Epithelial cell of prostate (primary cell): ENCODE measurements around a stretch of chr7.

- RRBS: under 1% methylated on average over 19 of the region's 32 CpGs
Observed at GRCh38 chr7:129779038-129779411, 167.5 kb downstream of the NRF1 start.

DNA sequence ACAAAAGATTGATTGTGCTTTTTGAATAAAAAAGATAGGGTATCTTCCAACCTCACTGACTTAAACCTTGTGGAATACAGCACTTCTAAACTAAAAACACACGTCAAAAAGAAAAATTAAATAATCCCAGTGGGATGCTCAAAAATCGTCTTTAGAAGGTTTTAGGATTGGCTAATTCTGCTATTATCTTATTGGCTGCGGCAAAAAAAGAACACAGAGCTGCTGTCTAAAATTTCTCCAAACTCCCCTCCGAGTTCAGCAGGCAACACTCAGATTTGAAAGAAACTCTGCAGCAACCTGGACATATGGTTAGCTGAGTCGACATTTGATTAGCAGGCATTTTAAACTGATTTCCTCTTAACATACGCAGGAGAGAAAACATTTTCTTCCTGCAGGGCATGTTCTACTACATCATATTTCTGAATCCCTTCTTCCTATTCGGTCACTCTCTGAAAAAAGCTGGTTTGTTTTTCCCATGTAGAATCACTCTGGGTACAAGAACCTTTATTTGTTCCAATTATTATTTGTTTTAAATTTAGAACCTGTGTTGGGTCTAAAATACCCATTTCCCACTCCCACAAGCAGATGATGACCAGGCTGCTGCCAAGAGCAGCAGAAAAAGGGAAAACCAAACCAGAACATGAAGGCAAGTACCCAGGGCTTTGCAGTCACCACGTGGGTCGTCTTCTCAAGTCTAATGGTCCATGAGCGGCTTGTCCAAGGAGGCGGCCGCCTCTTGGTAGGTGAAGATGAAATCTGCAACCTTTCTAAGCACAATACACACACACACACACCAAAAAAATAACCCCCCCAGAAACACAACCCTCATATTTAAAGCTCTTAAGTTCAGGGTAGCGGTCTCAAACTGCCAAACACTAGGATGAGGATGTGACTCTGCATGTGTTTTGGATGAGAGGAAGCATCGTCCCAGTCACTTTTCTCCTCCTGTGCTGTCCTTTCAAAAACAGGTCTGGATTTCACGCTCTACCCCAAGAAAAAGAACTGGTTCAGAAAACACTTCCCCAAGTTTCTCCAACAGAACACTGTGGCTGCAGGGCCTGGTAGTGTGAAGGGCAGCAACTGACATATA lies 119.2 kb downstream of the UBE2H start:
- RRBS: no CpG with 5 or more reads among the region's 15 CpGs

- RRBS: no CpG with 5 or more reads among the region's 5 CpGs
Observed at GRCh38 chr7:129982024-129982427, 29.3 kb upstream of the UBE2H start.

GRCh38 chr7:130084354-130084888 lies 14.1 kb downstream of the KLHDC10 start:
- RRBS: no CpG with 5 or more reads among the region's 10 CpGs

- RRBS: no CpG with 5 or more reads among the region's 3 CpGs
Observed at GRCh38 chr7:130112646-130113269, 42.4 kb downstream of the KLHDC10 start.

- RRBS: no CpG with 5 or more reads among the region's 10 CpGs
Observed at GRCh38 chr7:130206141-130206516, 923 bp upstream of the TMEM209 start.

GRCh38 chr7:130273040-130273898 lies 6.6 kb downstream of the CPA2 start:
- RRBS: 1% methylated on average over 9 of the region's 26 CpGs

DNA sequence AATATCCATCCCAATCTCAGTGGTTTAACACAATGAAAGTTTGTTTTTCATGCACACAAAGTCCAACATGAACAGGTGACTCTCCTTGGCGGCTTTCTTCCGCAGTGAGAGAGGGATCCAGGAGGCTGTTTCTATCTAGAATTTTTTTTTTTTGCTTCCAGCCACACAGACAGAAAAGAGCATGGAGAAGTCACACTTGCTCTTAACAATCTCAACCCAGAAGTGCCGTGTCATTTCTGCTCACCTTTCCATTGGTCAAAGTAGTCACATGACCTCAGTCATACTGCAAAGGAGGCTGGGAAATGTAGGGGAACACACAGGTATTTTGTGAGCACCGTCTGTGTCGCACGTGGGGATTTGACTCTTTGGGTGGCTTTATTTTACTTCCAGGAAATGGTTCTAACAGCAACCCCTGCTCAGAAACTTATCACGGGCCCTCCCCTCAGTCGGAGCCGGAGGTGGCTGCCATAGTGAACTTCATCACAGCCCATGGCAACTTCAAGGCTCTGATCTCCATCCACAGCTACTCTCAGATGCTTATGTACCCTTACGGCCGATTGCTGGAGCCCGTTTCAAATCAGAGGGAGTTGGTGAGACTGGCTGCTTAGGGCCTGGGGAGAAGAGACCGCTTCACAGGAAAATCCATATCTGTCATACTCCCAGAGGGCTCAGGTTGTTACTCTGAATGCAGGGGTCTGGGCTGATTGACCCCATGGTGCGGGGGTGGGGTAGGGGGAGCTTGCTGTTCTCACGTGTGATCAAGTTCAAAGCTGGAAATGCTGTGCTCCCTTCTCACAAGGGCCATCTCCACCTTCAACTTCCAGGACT lies 13.1 kb upstream of the CPA1 start:
- RRBS: no CpG with 5 or more reads among the region's 15 CpGs

- RRBS: no CpG with 5 or more reads among the region's 4 CpGs
Observed at GRCh38 chr7:130394243-130394753, 14.0 kb downstream of the CPA1 start.

DNA sequence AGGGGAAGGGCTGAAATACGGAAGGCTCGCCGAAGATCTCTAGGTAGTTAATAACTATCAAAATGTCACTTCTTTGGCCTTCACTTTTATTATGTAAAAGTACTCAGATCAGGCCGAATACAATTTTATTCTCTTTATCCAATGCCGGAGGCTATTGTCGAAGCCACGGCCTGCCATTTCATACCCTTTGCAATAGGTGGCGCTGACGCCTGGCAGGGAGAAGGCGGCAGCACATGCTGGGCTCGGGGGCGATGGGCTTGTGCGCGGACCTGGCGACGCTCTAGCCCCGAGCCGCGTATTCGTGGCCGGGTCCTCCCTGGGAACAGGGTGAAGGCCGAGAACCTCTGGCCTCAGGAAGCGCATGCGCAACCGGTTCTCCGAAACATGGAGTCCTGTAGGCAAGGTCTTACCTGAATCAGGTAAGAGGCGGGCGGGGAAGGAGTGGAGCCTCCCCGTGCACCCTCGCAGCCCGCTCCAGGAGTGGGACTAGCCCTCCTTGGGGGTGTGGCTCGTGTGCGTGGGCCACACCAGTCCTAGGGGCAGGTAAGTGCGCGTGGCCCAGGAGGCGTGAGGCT lies 5.8 kb upstream of the MEST start:
- RRBS: 2% methylated on average over 5 of the region's 36 CpGs

GRCh38 chr7:130866618-130867035 lies 132.6 kb upstream of the KLF14 start:
- RRBS: no CpG with 5 or more reads among the region's 3 CpGs

DNA sequence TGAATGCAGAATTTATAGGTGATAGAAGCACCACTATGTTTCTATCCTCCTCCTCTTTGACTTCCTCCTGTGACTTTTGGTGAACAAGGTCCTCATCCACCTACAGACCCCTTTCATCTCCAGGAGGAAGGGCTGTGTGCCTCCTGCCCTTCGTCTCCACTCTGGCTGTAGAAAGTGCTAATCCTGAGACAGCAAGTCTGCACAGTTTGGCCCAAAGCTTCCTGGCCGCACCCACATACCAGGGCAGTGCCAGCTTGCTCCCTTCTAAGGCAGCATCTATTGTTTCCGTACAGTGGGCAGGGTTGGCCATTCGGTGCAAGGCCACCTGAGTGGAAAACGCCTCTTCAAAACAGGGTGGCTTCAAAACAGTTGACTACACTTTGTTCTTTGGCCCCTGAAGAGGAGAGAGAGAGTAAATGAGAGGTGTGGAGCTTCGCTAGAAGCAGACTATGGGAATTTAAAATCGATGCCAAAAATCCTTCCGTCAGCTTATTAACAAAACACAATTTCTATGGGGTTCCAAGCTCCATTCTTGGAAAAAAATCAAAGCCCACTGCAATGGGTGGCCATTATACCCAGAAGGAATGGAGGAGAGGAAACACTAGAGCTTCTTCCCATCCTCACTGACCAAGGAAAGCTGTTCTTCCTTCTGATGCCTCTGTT lies 134.2 kb upstream of the KLF14 start:
- RRBS: no CpG with 5 or more reads among the region's 8 CpGs

- RRBS: no CpG with 5 or more reads among the region's 2 CpGs
Observed at GRCh38 chr7:130937651-130938084, 203.7 kb upstream of the KLF14 start.

DNA sequence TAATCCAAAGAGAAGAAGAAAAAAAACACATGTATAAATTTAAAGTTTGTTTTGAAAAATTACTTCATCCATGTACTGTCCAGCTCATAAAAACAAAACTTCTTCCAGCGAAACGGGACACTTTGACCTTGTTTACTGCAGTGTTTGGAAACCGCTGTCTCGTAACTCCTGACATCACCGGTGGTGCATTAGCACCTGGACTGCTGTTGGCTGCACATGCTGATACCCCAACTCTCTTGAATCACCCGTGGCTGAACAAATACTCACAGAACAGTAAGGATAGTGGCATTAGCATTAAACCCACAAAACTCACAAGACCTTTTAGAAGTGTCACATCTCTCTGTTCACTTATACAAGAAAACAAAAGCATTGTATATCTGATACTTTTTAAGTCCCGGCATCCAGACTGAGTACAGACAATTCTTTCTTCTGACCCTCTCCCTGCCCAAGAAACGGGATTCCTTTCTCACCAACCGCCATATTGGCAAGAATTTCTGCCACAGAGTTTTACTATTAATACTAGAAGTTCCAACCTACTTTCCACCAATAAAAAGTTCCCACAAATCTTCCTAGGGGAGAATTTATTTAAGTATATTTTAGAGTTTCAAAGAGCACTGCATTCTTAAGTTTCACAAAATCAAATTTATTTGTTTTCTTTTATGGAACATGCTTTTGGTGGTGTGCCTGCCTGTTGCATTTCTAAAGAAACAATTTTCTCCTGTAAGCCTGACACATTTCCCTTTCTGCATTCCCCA lies 208.3 kb upstream of the KLF14 start:
- RRBS: no CpG with 5 or more reads among the region's 9 CpGs

- RRBS: no CpG with 5 or more reads among the region's 8 CpGs
Observed at GRCh38 chr7:131004861-131005415, 270.9 kb upstream of the KLF14 start.

- RRBS: no CpG with 5 or more reads among the region's 8 CpGs
Observed at GRCh38 chr7:131034147-131034804, 293.4 kb upstream of the MKLN1 start.

- RRBS: no CpG with 5 or more reads among the region's 2 CpGs
Observed at GRCh38 chr7:131075292-131075799, 252.3 kb upstream of the MKLN1 start.

DNA sequence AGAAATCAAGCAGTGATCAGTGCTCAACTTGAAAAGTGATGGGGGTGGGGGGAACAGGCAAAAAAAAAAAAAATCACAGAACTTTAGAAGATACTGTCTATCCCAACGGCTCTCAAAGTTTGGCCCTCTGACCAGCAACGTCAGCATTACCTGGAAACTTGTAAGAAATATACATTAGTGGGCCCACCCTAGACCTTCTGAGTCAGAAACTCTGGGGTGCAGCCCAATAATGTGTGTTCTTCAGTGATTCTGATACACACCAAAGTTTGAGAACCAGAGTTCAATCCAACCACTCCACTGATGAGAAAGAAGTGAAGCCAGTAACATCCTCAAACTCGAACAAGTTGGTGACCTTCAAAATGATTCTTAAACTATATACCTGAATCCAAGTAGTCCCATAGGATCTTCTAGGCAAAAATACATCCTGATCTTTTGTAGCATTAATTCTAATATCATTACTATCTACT lies 227.8 kb upstream of the MKLN1 start:
- RRBS: no CpG with 5 or more reads among the region's 3 CpGs

- RRBS: no CpG with 5 or more reads among the region's 10 CpGs
Observed at GRCh38 chr7:131100465-131101600, 226.8 kb upstream of the MKLN1 start.

GRCh38 chr7:131186704-131187230 lies 140.9 kb upstream of the MKLN1 start:
- RRBS: no CpG with 5 or more reads among the region's 7 CpGs